ENCODE measurements around a stretch of chr7.

DNA sequence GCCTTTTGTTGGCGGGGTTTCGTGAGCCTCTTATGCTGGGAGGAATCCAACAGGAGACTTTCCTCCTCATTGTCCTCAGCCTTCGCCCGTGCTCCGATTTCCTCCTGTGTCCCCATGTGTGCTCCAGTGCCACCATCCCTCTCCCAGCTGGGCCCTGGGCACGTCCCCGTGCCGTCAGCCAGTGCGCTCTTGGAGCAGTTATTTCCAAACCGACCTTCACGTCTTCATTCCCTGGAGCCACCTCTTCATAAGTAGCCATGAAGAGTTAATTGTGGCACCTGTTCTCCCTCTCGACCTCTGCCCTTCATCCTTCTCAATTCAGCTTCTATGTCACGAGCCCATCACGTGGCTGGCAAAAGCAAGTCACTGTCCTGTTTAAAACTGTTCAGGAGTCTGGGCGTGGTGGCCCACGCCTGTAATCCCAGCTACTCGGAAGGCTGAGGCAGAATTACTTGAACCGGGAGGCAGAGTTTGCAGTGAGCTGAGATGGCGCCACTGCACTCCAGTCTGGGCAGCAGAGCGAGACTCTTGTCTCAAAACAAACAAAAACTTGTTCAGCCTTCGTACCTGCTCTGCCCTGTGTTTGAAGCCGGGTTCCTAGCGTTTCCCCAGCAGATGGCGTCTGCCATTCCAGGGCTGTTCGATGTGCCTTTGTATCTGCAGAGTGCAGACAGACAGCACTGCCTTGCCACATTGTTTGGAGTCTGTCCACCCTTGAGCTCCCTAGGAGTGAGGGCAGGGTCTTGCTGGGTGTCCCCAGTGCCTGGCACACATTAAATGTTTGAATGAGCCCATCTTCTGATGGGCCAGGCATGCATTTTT is 60.9 kb downstream of the DNAJB6 start:
- PRO-cap = no peak

DNA sequence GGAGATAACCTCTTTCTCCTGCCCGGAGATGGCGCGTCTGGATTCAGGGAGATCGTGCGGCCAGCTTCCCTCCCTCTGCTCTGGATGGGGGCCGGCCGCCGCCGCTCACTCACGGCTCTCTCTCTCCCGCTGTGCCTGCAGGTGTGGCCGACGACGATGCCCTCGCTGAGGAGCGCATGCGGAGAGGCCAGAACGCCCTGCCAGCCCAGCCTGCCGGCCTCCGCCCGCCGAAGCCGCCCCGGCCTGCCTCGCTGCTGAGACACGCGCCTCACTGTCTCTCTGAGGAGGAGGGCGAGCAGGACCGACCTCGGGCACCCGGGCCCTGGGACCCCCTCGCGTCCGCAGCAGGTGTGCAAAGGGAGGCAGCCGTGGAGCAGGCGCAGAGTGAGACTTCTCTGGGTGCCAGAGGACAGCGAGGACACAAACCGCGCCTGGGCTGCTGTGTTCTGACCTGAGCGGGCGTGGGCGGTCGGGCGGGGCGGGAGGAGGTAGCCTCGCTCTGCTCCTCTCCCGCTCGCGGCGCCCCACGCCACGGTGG is 72.9 kb downstream of the DNAJB6 start:
- PRO-cap = no peak

DNA sequence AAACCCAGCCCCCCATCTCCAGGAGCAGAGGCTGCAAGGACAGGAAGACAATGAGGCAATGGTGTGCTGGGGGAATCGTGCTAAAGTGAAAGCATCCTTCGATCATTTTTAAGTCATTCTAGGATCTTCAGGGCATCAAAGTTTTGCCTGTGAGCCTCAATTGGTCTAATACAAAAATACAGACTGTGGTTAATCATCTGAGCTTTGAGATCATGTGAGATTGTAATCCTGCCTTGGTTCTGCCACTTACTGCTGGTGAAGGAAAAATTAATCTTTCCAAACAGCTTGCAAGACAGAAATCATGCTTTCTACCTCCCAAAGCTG is 166.5 kb downstream of the DNAJB6 start:
- PRO-cap = no peak

GRCh38 chr7:157851651-157852273 is 515.0 kb downstream of the DNAJB6 start:
- PRO-cap = bidirectional peak, plus-strand start at chr7:157852019, minus-strand start at chr7:157851889

DNA sequence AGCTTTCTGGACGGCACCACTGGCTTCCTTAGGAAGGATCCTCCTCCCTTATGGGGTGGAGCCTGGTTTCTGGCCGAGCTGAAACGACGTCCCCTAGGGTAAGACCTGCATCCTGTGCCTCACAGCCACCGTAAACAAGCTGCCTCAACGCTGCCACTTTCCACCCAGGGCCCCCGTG is 568.9 kb downstream of the DNAJB6 start:
- PRO-cap = no peak

DNA sequence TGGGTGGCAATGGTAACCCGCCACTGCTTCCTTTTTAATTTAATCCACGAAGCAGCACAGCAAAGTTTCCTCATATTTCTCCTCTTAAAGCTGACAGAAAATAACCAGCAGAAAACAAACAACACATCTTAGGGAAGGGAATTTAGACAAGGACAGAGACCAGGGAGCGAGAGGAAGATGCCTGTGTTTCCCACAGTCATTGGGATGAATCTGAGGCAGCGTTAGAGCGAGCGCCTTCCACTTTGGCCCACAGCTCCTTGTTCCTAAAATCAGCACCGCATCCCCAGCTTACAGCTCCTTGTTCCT is 593.4 kb downstream of the PTPRN2 start:
- PRO-cap = no peak

DNA sequence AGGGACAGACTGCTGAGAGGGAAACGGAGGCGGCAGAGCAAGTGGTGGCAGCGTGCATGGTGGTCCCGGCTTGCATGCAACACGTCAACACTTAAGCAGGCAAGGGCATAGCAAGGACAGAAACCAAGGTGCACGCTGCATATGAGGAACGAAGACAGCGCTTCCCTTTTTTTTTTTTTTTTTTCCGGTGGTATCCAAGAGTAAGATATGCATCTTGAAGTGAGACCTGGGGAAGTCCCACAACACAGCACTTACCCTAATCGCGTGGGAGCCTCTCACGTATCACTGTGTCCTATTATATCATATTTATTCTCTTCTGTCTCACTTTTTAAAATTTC is 361.1 kb downstream of the PTPRN2 start:
- PRO-cap = unidirectional peak, minus-strand start at position 175 of the sequence

- PRO-cap = no peak
Measured at GRCh38 chr7:158710443-158711208, 6.0 kb upstream of the NCAPG2 start.

GRCh38 chr7:158736939-158737278 is 32.3 kb upstream of the NCAPG2 start:
- PRO-cap = no peak

DNA sequence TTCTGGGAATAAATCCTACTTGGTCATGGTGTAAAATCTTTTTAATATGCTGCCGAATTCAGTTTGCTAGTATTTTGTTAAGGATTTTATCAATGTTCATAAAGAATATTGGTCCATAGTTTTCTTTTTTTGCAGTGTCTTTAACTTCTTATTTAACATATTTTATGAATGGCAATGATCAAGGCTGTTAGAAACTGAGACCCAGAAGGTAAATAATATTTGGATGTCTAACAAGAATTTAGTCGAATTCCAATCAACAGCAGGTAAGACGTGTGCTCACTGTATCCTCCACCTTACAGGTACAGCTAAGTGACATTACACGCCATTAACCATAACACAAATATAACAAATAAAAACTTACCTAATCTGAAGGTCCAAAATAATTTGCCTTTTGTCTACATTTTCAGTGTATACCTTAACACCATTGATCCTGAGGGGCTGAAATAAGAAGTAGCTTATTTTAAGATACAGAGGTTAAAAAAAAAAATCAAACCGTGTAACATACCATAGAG is 36.0 kb downstream of the ESYT2 start:
- PRO-cap = no peak

DNA sequence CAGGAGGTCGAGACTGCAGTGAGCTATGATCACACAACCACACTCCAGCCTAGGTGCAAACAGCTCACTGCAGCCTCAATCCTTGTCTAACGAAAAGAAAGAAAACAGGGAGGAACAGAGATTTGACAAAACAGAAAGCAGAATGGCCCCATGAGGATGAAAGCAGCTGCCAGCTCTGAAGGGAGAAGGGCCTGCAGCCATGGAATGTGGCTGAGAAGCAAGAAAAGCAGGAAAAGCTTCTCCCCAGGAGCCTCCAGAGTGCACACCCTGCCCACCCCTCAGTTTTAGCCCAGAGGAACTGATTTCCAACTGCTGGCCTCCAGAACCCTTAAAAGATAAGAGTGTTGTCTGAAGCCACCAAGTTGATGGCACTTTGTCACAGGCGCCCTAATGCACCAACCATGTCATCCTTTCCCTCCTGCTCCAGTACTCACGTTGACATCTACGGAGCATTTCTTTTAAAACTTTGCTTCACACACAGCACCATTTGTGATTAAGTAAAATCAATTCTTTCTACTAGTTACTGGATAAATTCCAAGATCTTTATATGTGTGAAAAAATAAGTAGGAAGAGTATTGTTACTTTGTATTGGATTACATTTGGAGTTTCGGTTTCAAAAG is 12.9 kb downstream of the ESYT2 start:
- PRO-cap = no peak

GRCh38 chr7:158827336-158827908 is 1.9 kb downstream of the ESYT2 start:
- PRO-cap = unidirectional peak, plus-strand start at chr7:158827728

- PRO-cap = no peak
Measured at GRCh38 chr7:159084259-159084956, 60.3 kb downstream of the VIPR2 start.

DNA sequence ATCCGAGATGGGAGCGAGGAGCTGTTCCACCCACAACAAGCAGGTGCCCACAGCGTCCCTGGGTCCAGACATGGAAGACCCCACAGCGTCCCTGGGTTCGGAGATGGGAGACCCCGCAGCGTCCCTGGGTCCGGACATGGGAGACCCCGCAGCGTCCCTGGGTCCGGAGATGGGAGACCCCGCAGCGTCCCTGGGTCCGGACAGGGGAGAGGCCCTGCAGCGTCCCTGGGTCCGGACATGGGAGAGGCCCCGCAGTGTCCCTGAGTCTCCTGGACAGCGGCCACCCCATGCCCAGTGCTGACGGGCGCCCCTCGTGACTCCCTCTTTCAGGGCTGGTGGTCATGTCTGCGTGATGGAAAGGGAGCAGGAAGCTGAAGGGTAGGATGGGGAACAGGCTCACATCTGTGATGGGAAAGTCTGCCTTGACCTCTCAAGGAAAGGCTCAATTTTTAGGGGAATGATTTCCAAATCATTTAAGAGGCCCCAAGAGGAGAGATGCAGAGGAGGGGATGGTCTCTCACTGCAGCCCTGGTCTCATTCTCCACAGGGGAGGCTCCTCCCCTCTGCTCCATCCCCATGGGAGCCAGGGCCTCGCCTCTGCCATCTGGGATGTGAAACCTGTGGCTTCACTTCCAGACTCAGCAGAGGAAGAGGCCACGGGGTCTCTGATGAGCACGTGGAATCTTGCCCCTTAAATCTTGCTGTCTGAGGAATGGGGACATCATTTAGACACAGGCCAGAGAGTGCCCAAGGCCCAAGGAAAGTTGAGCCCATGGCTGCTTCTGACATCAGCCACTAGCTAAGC is 50.9 kb downstream of the VIPR2 start:
- PRO-cap = no peak

DNA sequence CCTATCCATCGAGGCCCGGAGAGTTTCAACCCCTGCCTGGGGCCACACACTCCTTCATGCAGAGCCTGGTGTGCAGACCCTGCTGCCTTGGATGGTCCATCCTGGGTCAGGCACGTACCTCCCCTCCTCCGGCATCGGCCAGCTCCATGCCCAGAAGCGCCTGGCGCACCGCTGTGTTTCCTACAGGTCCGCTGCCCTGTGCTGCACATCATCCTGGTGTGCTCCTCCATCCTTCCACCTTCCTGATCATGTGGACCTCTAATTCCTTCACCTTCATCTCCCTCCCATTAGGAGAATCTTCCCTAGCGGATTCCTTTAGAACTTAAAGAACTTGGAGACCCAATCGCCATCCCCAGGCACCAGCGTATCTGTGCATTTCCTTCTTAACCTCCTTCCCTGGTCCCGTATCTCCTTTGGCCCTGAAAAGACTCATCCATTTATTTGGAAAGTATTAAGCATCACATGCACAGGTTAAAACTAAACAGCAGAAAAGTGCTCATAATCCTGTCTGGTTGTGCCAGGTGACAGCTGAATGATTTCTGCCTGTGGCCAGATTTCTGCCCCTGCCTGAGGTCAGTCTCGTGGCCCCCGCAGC is 48.4 kb downstream of the VIPR2 start:
- PRO-cap = no peak

DNA sequence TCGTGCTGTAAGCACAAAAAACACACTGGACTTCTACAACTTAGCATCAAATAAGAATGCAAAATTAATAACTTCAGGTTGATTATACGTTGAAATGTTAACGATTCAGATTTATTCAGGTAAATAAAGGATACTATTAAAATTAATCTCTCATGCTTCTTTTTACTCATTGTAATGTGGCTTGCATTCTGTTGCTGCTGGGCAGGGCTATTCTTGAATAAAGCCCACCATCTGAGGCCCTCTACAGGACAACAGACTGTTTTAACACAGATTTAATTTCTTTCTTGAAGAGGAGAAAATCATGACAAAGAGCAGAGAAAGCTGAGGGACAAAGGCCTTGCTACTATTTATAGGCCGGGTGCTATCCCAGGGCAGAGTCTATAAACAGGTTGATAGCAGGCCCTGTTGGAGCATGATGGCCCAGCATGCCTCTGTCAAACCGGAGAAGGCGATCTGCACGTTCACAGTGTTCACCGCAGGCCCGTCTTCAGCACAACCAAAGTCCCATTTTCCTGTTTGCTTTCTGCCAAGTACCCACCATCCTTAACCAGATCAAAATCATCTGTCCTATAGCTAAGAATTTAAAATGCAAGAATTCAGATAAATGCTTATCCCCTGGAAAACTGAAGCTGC is 3.0 kb downstream of the VIPR2 start:
- PRO-cap = no peak

DNA sequence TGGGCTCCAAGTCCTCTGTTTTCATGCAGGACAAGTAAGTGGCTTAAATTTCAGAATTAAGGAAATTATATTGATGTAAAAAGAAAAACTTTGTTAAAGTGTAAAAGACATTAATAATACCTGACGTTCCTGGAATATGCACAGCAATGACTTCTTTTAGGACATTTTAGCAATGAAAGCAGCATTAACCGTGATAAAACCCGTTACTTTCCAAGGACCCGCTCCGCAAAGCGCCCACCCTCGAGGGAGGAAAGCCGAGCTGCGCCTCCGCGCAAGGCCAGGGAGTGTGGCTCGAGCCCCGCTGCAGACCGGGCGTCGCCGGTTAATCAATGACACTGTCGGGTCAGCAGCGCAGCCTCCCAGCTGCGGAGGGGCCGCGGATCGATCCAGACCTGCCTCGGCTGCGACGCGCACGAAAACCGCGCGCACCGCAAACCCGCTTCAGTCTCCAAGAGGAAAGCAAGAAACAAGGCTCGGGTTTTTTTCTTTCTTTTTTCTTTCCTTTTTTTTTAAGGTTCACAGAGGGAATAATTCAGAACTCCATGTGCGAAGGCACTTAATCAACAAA is 956 bp downstream of the VIPR2 start:
- PRO-cap = no peak